Peritoneum (tissue), 1 donor: ENCODE measurements around the genes IL1R1, IL1RL2 and GPR45.

GRCh38 chr2:101772500-101773409 is 75.2 kb downstream of the MAP4K4 start:
- PRO-cap, result no peak

DNA sequence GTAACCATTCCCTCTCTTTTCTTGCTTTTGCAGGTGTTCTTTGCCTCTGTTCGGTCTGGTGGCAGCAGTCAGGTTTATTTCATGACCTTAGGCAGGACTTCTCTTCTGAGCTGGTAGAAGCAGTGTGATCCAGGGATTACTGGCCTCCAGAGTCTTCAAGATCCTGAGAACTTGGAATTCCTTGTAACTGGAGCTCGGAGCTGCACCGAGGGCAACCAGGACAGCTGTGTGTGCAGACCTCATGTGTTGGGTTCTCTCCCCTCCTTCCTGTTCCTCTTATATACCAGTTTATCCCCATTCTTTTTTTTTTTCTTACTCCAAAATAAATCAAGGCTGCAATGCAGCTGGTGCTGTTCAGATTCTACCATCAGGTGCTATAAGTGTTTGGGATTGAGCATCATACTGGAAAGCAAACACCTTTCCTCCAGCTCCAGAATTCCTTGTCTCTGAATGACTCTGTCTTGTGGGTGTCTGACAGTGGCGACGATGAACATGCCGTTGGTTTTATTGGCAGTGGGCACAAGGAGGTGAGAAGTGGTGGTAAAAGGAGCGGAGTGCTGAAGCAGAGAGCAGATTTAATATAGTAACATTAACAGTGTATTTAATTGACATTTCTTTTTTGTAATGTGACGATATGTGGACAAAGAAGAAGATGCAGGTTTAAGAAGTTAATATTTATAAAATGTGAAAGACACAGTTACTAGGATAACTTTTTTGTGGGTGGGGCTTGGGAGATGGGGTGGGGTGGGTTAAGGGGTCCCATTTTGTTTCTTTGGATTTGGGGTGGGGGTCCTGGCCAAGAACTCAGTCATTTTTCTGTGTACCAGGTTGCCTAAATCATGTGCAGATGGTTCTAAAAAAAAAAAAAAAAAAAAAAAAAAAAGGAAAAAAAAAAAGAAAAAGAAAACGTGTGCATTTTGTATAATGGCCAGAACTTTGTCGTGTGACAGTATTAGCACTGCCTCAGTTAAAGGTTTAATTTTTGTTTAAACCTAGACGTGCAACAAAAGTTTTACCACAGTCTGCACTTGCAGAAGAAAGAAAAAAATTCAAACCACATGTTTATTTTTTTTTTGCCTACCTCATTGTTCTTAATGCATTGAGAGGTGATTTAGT is 100.3 kb upstream of the IL1R2 start:
- PRO-cap, result no peak

- PRO-cap, result no peak
Measured at GRCh38 chr2:102033342-102033871, 41.6 kb downstream of the IL1R2 start.

- PRO-cap, result no peak
Measured at GRCh38 chr2:102105914-102106608, 36.5 kb upstream of the IL1R1 start.

DNA sequence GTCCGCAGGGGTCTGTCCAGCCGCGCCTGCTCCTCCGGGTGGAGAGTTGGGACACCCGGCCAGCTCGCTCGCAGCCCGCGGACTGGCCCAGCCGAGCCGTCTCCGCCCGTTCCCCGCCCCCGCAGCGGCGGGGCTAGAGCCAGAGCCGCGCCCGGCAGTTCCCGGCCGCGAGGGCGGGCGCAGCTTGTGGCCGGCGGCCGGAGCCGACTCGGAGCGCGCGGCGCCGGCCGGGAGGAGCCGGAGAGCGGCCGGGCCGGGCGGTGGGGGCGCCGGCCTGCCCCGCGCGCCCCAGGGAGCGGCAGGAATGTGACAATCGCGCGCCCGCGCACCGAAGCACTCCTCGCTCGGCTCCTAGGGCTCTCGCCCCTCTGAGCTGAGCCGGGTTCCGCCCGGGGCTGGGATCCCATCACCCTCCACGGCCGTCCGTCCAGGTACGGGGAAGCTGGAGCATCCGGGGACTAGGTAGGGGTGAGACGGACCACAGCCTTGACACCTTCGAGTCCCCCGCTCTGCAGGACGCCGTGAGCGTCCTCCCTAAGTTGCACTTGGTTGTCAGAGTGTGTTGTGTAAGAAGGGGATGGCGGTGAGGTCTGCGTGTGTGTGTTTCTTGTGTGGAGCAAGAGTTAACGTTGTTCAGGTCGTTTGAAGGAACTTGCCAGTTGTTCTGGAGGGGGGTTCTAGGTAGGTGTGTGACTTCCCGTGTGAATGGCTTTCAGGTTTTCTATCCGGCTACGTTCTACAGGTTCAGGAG is at the start of gene IL1R1:
Gene IL1R1, plus strand, starts transcription at position 157 of the 751 bp plus-strand sequence.
- PRO-cap, result bidirectional peak, plus-strand start at position 157 of the sequence, minus-strand start at position 84 of the sequence

DNA sequence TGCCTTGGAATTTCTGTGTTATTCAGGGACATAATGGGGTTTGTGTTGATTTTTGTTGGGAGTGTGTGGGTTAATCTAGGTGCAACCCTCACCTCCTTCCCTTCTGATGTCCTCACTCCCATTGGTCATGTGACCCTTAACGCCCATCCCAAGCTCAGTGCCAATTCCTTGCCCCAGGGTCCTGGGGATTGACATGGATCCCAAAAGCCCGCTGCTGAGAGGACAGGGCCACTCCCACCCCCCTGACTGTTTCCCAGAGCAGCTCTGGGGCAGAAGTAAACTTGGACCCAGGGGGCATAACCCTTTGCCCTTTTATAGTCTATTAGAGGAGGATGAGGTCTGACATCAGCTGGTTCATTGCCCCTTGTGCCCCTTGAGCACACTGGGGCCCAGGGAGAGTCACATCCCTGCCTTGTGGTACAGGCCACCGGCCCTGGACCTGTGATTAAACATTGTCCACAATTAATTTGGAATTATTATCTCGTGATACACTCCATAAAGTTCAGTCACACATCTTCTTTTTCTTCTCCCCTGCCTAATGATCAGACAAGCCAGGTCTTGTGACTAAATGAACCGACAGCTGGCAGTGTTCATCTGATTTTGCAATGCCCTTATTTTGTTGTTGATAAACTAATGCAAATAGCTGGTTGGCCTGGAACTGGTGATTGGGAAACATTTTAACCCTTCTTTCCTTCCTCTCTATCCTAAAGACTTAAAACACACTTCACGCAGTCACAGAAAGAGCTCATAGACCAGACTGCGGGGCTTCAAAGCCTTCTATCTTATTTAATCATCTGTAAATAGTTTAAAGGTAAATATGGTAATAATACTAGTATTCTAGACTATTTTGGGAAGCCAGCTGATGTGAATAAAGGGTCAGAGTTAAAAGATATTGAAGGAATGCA is 13.1 kb downstream of the IL1R1 start:
- PRO-cap, result no peak

GRCh38 chr2:102186620-102187289 is at the start of gene IL1RL2:
Gene IL1RL2 (plus strand): TSS chr2:102187023.
- PRO-cap, result no peak

DNA sequence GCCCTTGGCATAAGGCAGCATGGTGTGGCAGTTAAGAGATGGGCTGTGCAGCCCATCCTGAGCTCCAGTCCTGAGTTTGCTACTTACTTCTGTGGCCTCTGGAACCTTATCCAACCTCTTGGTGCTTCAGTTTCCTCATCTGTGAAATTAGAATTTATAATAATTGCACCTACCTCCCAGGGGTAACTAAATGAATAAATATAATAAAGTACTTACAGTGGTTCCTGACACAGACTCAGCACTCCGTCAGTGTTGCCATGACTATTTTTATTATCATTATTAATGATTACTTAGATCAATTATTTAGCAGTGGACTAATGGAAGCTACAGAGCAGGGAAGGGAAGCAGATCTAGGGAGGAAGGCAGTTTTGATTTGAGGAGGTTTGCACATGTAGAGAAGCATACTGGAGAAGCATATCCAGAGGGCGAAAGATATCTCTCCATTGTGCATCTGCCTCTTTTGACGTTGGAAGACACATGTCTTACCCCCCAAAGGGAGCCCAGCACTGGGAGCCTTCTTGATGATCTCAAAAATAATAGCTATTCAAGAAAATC is 25.1 kb upstream of the IL18RAP start:
- PRO-cap, result no peak

GRCh38 chr2:102690114-102690674 is 46.5 kb downstream of the MFSD9 start:
- PRO-cap, result no peak

- PRO-cap, result no peak
Measured at GRCh38 chr2:104656537-104657154, 197.3 kb upstream of the POU3F3 start.

- PRO-cap, result no peak
Measured at GRCh38 chr2:104790776-104791243, 63.1 kb upstream of the POU3F3 start.

- PRO-cap, result no peak
Measured at GRCh38 chr2:104855009-104855926, 1.4 kb downstream of the POU3F3 start.

DNA sequence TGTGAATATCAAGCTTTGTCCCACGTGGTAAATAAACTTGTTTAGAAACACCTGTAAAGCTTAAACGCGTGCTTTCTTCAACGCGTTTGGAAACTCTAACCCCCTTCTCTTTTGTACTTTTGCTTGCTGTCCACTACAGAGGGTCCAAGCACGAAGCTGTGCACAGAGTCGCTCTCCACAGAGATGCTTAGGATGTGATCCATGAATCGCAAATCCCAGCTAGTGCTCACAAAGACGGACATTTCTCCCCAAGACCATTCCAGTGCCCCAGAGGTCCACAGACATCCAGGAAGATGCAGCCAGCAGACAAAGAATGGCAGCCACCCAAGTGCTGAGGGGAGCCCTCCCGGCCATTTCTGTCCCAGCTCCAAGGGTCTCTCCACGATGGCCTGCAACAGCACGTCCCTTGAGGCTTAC is at the start of gene GPR45:
Gene GPR45, plus strand, starts transcription at position 269 of the 417 bp plus-strand sequence.
- PRO-cap, result no peak

GRCh38 chr2:105379843-105380576 is 18.8 kb downstream of the FHL2 start:
- PRO-cap, result no peak

GRCh38 chr2:105387042-105387273 is 11.9 kb downstream of the FHL2 start:
- PRO-cap, result no peak

DNA sequence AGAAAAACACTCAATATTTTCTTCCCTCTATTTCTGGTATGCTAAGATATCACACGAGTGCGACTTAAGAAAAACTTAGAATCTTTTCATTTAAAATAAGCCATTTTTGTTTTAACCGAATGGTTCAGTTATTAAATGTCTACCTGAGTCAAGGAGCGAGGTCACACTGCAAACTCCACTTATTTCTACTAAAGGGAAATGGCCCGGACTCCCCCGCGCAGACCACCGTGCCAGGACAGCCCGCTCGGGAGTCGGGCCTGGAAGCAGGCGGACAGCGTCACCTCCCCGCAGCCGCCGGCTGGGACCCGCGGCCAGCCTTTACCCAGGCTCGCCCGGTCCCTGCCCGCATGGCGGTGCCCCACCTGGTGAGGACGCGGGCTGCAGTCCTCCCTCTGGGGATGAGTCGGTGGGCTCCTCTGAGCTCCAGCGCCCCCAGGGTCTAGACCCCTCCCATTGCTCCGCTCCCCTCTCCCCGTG is 595 bp downstream of the FHL2 start:
- PRO-cap, result no peak

- PRO-cap, result no peak
Measured at GRCh38 chr2:105444187-105444641, 45.4 kb upstream of the FHL2 start.

DNA sequence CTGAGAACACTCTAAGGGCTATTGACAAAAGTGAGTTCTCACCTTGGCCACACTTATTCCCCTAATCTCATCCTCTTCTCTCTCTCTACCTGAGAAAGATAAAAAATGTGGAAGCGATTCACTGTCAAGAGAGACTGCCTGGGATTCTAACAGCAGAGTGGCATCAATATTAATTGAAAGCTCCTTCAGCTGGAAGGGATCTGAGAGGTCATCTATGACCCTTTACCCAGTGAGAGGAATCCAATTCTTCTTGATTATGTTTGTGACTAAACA is 91.1 kb upstream of the FHL2 start:
- PRO-cap, result no peak

DNA sequence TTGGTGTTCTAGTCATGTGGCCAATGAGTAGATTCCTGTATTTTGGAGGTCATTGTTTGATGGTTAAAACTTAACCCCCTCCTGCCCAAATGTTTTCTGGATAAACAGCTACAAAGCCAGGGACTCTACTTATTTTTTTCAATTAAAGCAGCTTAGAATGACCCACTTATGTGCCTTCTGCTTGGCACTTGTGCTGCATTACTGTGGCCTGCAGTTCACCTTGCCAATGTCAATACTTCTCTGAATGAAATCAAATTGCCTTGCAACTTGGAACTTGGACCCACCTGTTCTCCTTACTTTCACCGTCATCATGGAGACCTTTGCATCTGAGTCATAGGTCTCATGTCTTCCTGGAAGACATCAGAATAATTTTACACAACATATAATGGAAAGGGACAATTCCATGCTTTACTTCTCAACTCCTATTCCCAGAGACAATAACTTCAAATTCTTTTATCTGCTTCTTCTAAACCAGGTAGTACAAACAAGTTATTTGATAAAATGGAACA is 92.1 kb upstream of the FHL2 start:
- PRO-cap, result no peak

- PRO-cap, result no peak
Measured at GRCh38 chr2:105495929-105496823, 97.3 kb upstream of the FHL2 start.